Omental fat pad (tissue), 4 donors: ENCODE measurements around the genes TRIM60 and SPOCK3.

DNA sequence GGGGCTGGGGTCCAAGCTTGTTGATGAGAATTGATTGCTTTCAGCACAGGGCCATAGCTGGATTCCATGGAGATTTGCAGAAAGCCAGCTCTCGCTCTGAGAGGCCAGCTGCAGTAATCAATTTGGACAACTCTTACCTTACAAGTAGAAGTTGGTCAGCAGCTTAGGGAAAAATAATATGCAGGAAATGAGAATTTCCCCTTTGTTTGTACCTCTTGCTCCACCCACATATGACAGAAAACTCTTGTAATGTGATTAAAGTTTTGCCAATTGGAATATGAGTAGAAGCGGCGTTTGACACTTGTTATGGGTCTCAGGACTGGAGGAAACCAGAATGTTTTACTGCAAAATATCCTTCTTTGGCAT is 310.6 kb downstream of the RAPGEF2 start:
- PRO-cap, result no peak
- RAMPAGE, long total RNA, 4 experiments, result no peak in any of the 4 experiments

GRCh38 chr4:159504604-159505284 is 401.9 kb downstream of the RAPGEF2 start:
- PRO-cap, result no peak
- RAMPAGE, long total RNA, 4 experiments, result no peak in any of the 4 experiments

DNA sequence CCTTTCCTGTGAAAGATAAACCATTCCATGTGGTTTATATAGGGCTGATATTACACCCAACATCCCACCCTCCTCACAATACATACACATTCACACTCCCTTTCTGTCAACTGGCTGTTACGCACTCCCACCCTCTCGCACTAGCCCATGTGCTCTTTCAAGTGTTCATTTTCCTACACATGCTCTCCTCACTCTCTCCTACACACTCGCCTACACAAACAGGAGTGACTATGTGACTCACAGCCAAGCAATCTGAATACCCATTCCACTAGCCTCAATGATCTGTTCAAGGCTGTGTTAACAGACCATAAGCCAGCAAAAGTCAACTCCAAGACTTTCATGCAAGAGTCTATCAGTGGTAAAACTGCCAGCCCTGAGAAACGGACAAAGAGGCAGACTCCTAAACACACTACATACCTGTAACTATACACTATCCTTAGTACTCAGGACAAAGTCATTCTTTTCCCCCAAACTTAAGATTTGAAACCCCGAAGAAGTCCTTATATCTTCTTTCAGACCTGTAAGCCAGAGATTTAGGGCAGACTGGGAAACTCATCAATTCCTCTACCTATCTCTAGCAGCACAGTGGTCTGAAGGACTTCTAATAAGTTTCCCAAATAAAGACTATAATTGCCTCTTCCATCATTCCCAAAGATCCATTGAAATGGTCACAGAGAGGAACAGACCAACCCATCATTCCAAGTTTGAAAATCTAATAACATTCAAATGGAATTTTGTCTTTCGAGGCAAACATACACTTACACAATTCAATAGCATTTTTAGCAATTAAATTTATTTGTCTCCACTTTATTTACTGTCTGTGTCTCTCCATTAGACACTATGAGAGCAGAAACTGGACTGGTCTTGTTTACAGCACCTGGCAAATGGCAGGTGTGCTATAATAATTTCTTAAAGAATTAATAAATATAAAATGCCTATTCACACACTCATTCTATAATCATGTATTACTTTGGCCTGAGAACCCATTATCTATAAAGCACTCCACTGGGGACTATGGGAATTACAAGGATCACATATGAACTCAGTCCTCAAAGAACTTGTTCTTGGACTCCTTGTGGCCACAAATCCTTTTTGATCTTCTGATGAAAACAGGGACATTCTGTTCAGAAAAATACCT is 4.5 kb downstream of the NAF1 start:
- PRO-cap, result no peak
- RAMPAGE, long total RNA, 4 experiments, result no peak in any of the 4 experiments

- PRO-cap, result no peak
- RAMPAGE, long total RNA, 4 experiments, result no peak in any of the 4 experiments
Observed at GRCh38 chr4:163543208-163543687, 48.8 kb downstream of the TMA16 start.

DNA sequence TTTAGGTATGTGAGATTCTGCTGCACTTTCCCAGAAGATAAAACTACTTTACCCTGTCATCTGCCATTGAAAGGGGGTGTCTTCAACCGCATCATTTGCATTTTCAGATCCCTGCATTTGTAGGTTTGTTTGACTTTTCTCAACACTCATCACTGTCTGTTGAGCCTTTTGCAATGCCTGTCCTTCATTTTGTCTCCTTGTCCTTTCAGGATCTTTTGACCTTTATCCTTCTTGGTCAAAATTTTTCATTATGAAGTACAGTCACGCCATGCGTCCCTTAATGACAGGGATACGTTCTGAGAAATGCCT is 103.6 kb downstream of the TMA16 start:
- PRO-cap, result no peak
- RAMPAGE, long total RNA, 4 experiments, result no peak in any of the 4 experiments

DNA sequence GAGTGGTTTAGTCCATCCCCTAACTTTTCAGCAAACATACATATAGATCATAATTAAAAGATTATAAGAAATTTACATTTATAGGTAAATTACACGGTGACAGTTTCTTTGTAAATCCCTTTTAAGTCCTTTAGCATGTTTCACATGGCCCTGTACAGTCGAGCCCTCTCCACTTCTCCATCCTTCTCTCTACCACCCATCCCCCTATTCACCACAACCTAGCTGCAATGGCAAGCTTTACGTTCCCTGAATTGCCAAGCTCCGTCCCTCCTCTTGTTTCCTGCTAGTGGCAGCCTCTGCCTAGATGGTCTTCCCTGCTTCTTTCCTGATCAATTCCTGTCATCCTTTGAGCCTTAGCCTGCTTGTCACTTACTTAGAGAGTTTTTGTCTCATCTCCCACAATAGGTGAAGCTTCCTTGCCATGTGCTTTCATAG is 116.2 kb downstream of the TMA16 start:
- PRO-cap, result no peak
- RAMPAGE, long total RNA, 4 experiments, result no peak in any of the 4 experiments

DNA sequence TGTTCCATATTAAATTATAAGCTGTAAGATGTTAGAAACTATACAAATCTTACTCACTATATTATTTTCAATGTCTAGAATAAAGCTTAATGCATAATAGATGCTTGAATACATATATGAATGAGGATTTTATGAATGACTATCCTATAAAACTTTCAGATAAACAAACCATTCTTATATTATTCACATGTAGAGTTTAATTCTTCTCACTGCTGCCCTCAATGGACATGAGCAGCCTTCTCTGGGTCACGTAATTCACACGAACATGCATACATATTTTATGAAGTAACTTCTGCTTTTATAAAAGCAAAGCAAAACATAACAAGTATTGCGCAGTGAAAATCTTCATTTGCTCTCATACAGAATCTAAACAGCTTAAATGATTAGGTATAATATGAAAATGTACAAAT is 116.6 kb downstream of the TMA16 start:
- PRO-cap, result no peak
- RAMPAGE, long total RNA, 4 experiments, result no peak in any of the 4 experiments

- PRO-cap, result no peak
- RAMPAGE, long total RNA, 4 experiments, result no peak in any of the 4 experiments
Observed at GRCh38 chr4:164197697-164197996, 186.2 kb downstream of the MARCHF1 start.

DNA sequence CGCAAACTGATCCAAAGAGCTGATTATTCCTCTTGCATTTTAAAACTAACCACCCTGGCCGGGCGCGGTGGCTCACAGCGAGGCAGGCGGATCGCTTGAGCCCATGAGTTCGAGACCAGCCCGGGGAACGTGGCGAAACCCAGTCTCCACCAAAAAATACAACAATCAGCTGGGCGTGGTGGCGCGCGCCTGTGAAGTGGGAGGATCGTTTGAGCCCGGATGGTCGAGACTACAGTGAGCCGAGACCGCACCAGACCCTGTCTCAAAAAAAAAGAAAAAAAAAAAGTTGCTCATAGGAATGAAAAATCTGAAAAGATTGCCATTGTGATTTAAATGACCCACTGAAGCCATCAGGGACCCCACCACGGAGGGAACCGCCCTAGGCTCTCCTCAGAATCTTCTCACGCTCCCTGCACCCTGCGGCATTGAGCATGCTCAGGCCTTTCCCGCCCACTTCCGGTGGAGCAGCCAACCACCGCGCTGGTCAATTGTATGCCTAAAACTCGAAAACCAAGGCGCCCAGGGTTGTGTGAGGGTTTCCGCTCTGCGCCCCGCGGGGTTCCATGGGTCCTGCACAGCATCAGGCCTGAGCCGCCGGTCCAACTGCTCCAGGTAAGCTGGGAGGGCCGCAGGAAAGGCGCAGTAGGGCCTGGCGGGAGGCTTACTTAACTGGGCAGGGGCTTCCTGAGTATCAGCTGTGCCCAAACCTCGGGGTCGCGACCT is at the start of gene TRIM60:
TSS of gene TRIM60 (plus strand) at position 499 of the 723 bp plus-strand sequence.
- PRO-cap, result no peak
- RAMPAGE, long total RNA, 4 experiments, result no peak in any of the 4 experiments

DNA sequence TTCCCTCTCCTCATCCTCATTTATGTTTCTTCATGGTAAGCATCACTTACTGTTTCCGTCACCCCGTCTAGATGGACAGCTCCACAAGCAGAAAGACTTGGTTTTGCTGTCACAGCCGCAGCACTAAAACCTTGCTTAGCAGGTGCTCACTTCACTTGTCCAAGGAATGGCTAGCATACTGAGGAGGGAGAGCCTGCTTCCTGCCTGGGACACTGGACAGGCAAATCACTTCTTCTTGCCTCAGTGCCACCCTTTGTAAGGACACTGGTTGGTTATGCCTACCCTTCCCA is 506 bp upstream of the KLHL2 start:
- PRO-cap, result no peak
- RAMPAGE, long total RNA, 4 experiments, result no peak in any of the 4 experiments

DNA sequence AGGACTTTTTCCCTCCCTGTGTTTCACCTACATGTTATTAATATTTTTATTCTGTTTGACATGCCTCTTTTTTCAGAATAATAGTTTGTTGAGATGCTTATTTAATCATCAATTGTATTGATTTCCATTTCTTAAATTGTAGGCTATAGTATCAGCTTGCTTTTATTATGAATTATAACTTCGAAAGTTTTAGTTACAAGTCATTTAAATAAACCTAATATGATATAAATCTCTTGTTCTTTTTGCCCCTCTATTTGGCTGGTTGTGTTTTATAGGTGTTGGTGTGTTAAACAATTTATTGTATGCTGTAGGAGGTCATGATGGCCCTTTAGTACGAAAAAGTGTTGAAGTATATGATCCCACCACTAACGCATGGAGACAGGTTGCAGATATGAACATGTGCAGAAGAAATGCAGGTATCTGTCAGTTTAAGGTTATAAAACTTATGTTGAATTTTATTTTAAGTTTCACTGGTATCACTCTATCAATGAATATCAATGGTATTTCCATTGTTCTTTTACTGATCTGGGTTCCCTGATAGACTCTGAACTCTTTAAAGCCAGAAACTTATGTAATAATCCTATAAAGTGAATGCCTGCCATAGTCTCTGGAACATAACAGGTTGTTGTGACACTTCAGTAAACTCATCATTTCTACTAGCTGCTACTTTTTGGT is 13.6 kb upstream of the MSMO1 start:
- PRO-cap, result no peak
- RAMPAGE, long total RNA, 4 experiments, result no peak in any of the 4 experiments

GRCh38 chr4:165383568-165384306 is 4.9 kb downstream of the CPE start:
- PRO-cap, result no peak
- RAMPAGE, long total RNA, 4 experiments, result no peak in any of the 4 experiments

DNA sequence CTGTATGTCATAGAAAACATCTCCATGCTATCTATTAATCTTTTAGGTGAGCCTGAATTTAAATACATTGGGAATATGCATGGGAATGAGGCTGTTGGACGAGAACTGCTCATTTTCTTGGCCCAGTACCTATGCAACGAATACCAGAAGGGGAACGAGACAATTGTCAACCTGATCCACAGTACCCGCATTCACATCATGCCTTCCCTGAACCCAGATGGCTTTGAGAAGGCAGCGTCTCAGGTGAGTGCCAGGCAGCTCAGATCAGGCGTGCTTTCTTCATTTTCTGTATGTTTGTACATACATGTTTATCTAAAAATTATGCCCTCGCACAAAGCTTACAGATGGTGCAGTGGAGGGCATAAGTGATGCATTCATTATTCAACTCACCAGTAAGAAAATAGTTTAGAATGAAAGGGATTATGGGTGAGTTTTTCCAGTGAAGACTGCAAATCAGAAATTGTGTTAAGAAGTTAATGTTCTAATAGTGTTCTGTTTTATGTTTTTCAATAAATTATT is 85.6 kb downstream of the CPE start:
- PRO-cap, result no peak
- RAMPAGE, long total RNA, 4 experiments, result no peak in any of the 4 experiments

- PRO-cap, result no peak
- RAMPAGE, long total RNA, 4 experiments, result no peak in any of the 4 experiments
Observed at GRCh38 chr4:166014384-166014766, 141.3 kb downstream of the TLL1 start.

GRCh38 chr4:167233701-167234899 is at the start of gene SPOCK3:
Gene SPOCK3, minus strand, starts transcription at chr4:167234494.
- PRO-cap, result no peak
- RAMPAGE, long total RNA, 4 experiments, result no peak in any of the 4 experiments

- PRO-cap, result no peak
- RAMPAGE, long total RNA, 4 experiments, result no peak in any of the 4 experiments
Observed at GRCh38 chr4:168587334-168588337, 90.8 kb downstream of the PALLD start.

DNA sequence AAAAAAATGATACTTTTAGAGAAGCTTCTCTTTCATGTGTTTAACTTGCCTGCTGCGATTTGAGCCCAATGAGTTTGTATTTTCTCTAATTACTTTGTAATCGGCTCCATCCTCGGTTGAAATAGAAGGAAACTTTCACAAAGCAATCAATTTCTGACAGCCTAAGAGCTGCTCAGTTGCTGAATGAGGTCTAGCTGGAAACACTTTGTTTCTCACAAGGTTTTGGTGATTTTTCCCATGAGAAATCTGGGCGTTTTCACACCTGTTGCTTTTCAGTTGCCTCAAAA is 135.3 kb downstream of the PALLD start:
- PRO-cap, result no peak
- RAMPAGE, long total RNA, 4 experiments, result no peak in any of the 4 experiments

GRCh38 chr4:168784839-168785602 is 225.0 kb downstream of the CBR4 start:
- PRO-cap, result no peak
- RAMPAGE, long total RNA, 4 experiments, result no peak in any of the 4 experiments

- PRO-cap, result unidirectional peak, plus-strand start at chr4:168832093
- RAMPAGE, long total RNA, 4 experiments, result start-site peak on the plus strand in 4 of 4 experiments, at chr4:168832029-168832106 at its widest, 139 to 311 reads per replicate
Observed at GRCh38 chr4:168831561-168832657, 178.1 kb downstream of the CBR4 start.

DNA sequence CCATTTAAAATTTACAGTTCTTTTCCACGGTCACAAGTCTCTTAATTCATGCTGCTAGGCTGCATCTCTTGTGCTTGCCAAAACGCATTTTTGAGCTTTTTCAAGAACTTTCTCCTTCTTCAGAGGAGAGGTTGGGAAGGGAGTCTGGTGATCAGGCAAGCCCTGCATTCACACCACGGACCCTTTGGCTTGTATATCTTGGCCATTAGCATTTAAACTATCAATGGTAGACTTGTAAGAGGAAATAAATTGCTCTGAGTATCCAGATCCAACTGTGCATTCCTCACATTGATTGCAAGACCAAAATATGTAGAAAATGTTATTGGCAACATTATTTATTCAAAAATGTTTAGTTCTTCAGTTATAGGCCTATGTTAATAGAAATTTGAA is 144.8 kb downstream of the CBR4 start:
- PRO-cap, result no peak
- RAMPAGE, long total RNA, 4 experiments, result no peak in any of the 4 experiments